GM12891 (cell line): ENCODE measurements around a stretch of chr2.

DNA sequence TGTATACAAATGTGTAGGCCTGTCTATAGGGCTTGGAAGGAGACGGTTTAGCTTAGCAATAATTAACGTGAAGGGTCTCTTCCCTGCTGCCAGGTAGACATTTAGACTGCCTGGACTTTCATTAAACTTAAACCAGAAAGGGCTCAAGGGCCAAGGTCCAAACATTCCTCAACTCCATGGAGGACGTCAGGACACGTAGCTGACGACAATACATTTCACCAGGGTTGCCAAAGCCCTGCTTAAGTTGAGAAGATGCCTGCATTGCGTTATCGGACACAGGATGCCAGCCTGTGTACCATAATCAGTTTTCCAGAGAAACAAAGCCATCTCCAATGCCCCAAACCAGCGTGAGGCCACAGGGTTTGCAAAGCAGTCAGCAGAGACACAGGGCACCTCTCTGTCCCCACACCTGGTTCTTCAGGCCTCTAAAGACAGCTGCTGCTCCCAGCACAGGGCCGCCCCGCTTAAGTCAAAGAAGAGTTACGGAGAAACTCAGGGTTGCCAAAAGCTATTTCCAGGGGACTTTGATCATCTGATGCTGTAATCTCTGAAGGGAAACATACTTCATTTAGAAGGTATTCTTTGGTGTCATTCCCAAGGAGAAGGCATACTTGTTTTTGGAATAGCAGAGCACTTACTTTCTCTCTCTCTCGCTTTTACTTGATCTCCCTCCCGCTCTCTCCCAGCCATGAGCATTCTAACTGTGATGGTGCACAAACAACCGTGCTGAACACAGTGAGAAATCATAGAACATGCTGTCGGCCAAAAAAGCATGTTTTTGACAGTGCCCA, 46.1 kb downstream of the TTC32 start:
- RRBS: no CpG with 5 or more reads among the region's 15 CpGs

DNA sequence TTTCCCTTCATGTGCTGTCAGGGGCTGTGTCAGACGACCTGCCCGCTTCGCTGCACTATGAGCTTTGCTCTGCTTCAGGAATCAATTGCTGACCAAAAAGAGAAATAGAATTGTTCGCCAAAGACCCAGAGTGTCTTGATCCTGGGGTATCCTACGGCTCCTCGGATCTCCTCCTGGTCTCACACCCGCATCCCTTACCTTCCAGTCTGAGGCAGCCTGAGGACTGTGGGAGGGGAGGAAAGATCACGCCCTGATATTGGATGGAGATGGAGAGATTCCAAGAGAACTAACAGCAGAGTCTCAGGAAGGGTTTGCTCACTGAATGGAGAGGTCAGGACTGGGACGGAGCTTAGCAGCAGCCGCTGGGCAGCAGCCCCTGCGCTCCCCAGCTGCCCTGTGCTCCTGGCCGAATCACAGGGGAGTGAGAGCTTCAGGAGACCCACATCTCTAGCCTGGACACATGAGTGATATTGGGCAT, 665 bp downstream of the MATN3 start:
- RRBS: no CpG with 5 or more reads among the region's 12 CpGs

DNA sequence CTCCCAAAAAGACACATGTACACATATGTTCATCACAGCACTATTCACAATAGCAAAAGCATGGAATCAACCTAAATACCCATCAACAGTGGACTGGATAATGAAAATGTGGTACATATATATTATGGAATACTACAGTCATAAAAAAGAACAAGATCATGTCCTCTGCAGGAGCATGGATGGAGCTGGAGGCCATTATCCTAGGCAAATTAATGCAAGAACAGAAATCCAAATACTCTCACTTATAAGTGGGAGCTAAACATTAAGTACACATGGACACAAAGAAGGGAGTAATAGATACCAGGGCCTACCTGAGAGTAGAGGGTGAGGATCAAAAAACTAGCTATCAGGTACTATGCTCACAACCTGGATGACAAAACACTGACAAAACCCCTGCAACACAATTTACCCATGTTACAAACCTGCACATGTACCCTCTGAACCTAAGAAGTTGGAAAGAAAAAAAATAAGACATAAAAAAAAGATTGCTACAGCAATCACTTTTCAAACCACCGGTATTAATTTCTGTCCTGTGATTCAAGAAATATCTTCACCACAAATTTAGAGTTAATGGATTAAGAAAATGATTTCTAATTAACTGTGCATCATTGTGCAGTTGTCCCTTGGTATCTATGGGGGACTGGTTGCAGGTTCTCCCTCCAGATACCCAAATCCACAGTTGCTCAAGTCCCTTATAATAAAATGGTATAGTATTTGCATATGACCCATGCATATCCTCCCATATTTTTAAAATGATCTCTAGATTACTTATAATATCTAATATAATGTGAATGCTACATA, 19.3 kb upstream of the MATN3 start:
- RRBS: no CpG with 5 or more reads among the region's 1 CpG

GRCh38 chr2:20052446-20053313, 1.3 kb upstream of the LAPTM4A start:
- RRBS: no CpG with 5 or more reads among the region's 12 CpGs

DNA sequence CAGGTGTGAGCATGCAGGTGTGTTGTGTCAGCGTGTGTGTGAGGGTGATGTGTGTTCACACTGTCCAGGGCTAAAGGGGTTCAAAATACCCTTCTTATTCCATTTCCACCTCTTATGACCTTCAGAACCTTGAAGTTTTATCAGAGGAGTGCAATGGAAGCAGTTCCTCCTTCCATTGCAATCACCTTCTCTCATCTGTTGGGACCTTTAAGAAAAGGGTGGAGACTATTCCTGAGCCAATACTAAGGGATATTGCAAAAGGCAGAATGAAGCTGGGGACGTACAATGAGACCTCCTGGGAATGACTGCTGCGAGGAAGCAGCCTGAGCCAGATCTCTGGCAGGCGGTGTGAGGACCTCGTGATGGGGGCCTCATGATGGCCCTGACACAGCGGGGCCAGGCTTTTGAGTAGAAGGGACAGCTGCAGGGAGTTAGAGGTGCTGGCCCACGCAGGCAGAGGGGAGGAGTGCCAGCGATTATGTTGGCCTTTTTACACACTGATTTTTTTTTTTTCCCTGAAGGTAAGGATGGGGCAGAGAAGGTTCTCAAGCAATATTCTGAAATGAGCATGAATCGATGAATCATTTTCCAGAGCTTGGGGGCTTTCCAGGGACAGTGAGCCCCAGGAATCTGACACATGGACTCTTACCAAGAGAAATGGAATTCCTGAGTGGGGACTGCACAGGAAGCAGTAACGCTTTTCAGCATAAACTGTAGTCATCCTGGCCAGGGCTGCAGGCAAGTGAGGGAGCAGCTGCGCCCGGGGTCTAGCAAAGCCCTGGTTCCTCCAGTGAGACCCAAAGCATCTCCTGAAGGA, 40.0 kb upstream of the LAPTM4A start:
- RRBS: no CpG with 5 or more reads among the region's 12 CpGs

DNA sequence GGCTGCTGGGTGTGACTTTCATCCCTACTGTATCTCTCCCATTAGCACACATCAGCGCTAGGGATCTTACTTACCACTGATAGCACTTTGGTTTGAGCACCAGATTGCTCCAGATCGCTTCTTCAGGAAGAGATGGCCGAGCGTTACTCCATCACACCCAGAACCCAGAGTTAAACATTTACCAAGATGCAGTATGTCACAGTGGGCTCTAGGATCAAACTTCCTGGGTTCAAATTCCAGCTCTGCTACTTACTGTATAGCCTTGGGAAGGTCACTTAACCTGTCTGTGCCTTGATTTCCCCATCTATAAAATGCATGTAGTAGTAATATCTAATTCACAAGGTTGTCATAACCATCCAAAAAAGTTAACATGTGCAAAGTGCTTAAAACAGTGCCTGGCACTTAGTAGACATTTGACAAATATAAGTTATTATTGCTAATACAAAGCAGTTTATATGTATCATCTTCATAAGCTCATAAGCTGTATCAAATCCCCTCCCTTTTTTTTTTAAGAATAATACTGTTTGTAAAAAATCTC, 57.7 kb upstream of the LAPTM4A start:
- RRBS: no CpG with 5 or more reads among the region's 4 CpGs

GRCh38 chr2:20196514-20197213, 28.3 kb downstream of the SDC1 start:
- RRBS: 95% methylated on average over 4 of the region's 17 CpGs

DNA sequence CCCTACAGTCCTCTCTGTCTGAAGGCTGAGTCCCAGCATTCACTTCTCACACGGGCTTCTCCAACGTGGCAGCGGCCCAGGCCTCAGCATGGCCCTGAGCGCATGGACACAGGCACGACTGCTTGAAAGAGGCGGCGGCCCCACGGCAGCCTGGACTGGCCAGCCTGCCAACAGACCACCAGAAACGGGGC, 23.2 kb downstream of the SDC1 start:
- RRBS: no CpG with 5 or more reads among the region's 9 CpGs

DNA sequence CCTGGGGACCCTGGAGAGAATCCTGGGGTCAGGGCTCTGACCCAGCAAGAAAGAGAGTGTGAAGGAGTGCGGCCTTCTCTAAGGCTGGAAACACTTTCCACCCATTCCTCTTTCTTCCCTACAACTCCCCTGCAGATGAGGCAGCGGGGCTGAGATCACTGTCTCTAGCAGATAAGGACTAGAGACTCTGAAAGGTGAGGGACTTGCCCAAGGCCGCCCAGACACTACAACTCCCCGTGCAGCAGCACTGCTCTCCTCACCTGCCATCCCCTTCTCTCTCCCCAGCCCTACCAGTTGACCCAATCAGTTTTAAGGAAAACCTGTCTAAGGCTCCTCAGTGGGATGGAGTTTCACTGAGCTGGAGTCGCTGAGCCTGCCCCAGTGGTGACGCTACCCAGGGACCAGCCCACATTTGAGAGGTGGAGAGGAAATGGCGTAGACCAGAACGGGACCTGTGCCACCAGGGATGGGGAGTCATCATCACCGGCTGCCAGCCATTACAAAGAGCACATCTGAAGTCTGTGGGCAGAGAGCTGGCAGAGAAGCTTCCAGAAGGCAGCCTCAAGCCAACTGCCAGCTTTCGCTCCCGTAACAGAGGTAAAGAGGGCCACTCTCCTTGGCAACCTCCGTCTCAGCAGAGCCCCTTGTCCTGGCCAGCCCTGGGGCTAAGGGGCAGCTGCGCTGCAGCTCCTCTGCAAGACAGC, 15.7 kb downstream of the SDC1 start:
- RRBS: no CpG with 5 or more reads among the region's 13 CpGs

DNA sequence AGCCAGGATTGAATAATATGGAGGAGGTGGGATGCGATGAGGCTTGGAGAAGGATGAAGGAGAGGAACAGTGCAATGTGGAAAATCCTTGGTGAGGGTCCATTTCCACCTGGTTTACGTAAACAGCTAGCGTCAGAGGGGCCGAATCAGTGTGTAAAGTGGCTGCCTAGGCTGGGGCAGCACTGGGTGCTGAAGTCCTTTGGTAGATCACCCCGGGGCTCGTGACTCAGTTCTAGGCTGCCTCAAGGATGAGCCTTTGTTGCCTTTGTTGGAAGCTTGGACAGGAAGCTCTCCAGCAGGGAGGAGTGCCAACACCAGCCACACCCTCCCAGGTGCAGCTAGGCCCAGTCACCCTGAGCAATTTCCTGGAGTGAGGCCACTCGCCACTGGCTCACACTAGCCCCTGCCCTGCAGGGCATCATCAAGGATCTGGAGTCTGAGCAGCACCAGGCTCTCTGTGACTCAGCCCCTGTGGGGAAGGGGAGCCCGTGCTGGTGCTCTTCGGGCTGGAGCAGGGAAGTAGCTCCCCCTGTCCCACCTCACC, 6.6 kb upstream of the SDC1 start:
- RRBS: no CpG with 5 or more reads among the region's 9 CpGs

- RRBS: no CpG with 5 or more reads among the region's 2 CpGs
These were observed 60.5 kb upstream of the SDC1 start for GRCh38 chr2:20285394-20285929.

DNA sequence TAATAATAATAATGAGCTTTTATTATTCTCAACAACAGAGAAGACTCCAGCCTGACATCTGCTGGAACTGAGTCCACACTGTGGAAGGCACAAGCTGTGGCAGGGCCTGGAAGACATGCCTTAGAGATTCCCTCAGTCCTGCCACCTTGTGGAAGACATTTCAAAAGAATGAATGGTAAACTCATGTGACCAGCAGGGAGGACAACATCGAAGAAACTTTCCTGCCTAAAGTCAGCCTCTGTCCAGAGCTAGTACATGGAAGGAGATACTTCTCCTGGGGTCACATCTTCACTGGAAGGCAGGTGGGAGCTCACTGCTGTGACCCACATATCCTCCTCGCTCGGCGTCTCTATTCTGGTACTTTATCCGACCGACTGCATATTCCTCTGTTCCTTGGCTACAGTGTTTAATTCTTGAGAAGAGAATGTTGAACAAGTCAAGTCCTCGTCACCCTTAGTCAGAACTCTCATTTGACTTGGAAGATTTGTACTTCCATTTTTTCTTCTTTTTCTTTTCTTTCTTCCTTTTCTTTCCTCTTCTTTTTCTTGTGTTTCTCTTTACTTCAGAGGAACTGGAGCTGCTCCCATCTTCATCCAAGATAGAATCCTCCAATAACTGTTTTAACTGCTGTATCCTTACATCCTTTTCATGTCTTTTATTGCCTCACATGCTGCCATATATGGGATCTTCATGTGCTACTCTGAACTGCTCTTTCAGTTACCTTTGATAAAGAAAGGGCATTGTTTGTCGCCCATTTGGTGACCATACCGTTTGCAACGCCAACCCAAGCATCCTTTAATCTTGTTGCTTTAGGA, 59.4 kb downstream of the PUM2 start:
- RRBS: no CpG with 5 or more reads among the region's 10 CpGs

DNA sequence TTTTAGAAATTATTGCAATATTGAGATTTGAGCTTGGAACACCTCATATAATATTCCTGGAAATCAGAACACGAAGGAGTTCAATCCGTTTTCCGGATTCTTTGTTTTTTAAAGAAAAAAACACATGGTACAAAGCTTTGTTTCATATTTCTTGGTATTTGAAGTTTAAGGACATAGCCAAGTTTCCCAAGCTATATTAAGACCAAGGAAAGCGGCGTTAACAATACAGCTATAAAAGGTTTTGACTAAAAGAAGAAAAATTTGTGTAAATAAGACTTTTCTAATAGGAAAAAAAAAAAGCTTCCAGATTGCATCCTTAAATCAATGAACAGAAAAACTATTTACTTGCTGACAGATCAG, 2.7 kb upstream of the RHOB start:
- RRBS: no CpG with 5 or more reads among the region's 5 CpGs

DNA sequence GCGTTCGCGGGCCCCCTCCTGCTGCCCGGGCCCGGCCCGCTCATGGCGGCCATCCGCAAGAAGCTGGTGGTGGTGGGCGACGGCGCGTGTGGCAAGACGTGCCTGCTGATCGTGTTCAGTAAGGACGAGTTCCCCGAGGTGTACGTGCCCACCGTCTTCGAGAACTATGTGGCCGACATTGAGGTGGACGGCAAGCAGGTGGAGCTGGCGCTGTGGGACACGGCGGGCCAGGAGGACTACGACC, 472 bp downstream of the RHOB start:
- RRBS: no CpG with 5 or more reads among the region's 25 CpGs

DNA sequence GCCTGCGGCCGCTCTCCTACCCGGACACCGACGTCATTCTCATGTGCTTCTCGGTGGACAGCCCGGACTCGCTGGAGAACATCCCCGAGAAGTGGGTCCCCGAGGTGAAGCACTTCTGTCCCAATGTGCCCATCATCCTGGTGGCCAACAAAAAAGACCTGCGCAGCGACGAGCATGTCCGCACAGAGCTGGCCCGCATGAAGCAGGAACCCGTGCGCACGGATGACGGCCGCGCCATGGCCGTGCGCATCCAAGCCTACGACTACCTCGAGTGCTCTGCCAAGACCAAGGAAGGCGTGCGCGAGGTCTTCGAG, 751 bp downstream of the RHOB start:
- RRBS: no CpG with 5 or more reads among the region's 29 CpGs

DNA sequence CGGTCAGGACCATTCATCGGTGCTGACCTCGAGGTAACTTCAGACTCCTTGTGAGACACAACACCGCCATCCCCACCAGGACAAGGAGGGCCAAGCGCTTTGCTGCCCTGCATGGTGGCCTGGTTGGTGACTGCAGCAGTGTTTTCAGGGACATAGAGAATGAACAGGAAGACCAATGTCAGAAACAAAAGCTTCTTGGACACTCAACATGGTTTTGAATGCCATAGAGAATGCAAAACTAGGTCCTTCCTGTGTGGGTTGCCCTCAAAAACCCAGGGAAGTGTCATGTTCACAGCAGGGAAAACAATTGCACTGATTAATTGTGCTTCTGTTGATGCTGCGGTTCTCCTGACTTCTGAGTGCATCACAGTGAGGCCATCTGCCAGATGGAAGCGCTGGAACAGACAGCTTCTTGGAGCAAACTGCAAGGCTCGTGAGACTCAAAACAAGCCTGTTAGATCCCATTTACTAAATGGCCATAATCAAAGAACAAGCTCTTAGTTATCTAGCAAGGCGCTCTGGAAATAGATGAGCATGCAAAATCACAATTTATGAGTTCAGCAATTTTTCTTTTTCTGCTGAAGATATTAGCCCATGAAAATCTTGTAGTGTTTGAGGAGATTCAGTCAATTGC, 77.0 kb downstream of the HS1BP3 start:
- RRBS: no CpG with 5 or more reads among the region's 9 CpGs

- RRBS: no CpG with 5 or more reads among the region's 9 CpGs
These were observed 35.2 kb downstream of the HS1BP3 start for GRCh38 chr2:20615532-20616236.

DNA sequence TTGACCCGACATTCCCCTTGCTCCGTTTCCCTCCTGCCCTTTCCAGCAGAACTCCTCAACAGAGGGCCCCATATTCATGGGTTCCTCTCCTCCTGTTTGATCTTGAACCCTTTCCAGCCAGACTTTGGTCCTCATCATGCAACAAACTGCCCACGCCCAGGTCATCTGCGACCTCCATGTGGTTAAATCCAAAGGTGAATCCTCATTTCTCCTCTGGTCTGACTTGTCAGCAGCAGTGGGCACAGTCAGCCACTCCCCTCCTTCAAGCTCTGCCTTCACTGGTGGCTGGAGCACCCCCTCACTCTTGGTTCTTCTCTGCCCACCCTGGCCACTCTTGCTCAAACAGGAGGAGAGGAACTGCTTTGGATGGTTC, 2.7 kb downstream of the HS1BP3 start:
- RRBS: no CpG with 5 or more reads among the region's 4 CpGs

- RRBS: no CpG with 5 or more reads among the region's 9 CpGs
These were observed 42.2 kb downstream of the APOB start for GRCh38 chr2:21001189-21002469.

DNA sequence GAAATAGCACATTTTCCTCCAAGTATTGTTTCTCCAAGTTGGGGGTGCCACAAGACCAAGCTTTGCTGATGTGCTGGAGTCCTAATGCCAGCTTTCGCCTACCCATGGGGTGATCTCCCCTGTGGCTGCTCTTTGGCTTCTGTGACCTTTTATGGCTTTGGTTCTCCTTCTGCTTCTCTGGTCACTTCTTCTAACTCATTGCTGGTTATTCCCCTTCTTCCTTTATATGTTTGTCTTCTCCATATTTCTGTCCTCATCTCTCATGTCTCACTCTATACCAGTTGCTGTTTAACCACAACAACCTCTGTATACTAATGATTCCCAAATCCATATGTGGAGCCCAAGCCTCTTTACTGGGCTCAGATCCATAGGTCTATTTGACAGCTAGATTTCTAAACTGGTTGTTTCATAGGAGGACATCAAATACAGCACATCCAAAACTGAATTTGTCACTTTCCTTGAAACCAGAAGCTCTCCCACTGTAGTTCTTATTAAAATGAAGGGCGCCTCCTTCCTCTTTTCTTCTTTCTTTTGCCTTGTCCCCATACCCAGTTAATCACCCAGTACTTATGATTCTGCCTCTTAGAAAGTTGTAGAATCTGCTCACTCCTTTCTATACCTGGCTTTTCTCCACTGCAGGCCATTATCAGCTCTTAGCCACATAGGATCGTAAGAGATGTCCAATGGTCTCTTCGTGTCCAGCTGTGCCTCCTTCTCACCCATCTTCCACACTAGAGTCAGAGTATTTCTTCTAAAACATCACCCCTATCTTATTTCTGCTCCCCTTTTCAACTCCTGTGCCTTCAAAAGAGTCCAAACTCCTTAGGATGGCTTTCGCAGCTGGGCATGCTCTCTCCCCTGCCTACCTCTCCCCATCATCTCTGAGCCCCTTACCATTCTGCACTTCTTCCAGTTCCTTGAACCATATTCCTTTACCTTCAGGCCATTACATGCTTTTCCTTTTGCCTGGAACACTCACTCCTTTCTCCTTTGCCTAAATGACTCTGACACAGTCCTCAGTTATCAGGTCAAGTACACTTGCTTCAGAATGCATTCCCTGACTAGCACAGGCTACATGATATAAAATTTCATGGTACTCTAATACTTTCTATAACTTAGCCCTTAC, 22.8 kb downstream of the APOB start:
- RRBS: no CpG with 5 or more reads among the region's 5 CpGs